Measurements from ENCODE around the genes CETN3, POU5F2 and SLF1.

DNA sequence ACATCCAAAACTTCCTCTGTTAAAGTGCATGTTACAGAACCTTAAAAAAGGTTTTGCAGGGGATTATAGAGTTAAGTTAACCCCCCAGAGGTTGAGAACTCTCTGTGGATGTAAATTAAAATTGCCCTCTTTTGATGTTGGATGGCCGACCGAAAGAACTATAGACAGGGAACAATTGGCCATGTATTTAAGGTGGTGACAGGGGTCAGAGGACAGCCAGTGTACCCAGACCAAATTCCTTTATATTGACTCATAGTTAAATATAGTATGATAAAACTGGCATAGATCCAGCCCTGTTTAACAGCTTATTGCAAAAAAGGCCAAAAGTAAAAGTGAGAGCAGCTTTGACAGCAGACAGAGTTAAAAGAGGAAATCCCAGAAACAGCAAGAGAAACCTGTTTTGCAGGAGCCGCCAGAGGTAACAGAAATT lies 156.6 kb upstream of the COX7C start:
- PRO-cap, result no peak

- PRO-cap, result no peak
Measured at GRCh38 chr5:86568795-86569070, 49.0 kb upstream of the COX7C start.

- PRO-cap, result no peak
Measured at GRCh38 chr5:87371505-87372239, 41.1 kb downstream of the CCNH start.

GRCh38 chr5:87373799-87374436 lies 38.8 kb downstream of the CCNH start:
- PRO-cap, result no peak

- PRO-cap, result no peak
Measured at GRCh38 chr5:87770391-87771144, 357.8 kb upstream of the CCNH start.

- PRO-cap, result no peak
Measured at GRCh38 chr5:87899357-87899811, 369.3 kb downstream of the TMEM161B start.

- PRO-cap, result no peak
Measured at GRCh38 chr5:88778602-88779054, 104.4 kb downstream of the MEF2C start.

DNA sequence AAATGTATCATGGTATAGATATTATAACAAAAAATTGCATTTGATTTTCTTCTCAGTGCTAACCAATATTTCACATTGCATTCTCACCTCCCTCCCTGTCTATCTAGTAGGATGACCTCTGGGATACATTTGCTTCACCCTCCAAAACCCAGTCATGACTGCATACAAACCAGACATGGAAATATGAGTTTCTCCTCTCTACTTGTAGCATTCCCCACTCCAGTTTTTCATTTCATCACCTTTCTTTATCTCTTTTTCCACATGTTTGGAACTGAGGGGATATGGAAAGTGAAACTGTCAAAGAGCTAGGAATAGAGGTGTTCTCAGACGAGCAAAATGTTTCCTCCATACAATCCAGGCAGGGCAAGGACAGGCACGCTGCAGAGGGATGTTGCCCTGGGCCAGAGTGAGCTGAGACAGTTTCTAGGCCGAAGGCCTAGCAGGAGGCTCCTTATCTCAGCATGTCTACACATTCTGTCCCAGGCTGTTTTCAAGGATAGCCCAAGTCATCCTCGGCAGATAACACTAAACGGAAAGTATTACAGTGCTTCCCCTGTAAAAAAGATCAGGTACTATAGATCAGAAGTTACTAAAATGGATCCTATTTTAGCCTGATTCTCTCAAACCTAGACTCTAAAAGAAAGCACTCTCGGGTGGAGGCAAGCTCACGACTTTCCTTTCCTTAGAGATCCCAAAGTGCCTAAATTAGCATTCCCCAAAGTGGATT lies 46.6 kb downstream of the MEF2C start:
- PRO-cap, result unidirectional peak, plus-strand start at position 348 of the sequence

- PRO-cap, result no peak
Measured at GRCh38 chr5:88889625-88890269, 6.8 kb upstream of the MEF2C start.

- PRO-cap, result no peak
Measured at GRCh38 chr5:89467476-89467813, 584.5 kb upstream of the MEF2C start.

GRCh38 chr5:90408946-90409884 lies at the start of gene CETN3:
TSS of gene CETN3 (minus strand) at chr5:90409756.
- PRO-cap, result bidirectional peak, plus-strand start at chr5:90409444, minus-strand start at chr5:90409308; unidirectional peak, minus-strand start at chr5:90409662; bidirectional peak, plus-strand start at chr5:90410101, minus-strand start at chr5:90409753

DNA sequence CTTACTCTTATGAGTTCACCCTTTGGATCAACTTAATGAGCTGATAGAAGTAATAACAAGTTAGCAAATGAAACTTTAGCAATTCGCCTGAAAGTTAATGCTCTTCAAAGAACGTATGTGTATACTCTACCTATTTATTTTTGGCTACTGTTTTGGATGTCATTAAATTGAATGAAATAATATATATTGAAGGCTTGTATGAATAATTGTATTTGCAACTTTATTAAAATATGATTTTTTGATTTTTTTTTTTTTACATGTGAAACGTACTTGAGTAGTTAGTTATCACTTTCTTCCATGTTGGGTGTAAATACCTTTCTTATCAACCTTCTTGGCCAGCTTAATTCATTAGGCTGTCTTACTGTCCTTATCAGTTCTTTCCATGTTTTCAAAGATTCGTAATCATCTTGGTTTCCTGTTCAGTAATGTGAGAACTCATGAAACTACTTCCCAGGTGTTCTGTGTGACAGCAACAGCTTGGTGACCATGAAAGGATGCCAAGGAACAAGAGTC lies 99.9 kb downstream of the ADGRV1 start:
- PRO-cap, result no peak

GRCh38 chr5:91279292-91279695 lies 103.8 kb downstream of the ARRDC3 start:
- PRO-cap, result no peak

GRCh38 chr5:91378698-91379465 lies 4.2 kb downstream of the ARRDC3 start:
- PRO-cap, result unidirectional peak, plus-strand start at chr5:91379081

DNA sequence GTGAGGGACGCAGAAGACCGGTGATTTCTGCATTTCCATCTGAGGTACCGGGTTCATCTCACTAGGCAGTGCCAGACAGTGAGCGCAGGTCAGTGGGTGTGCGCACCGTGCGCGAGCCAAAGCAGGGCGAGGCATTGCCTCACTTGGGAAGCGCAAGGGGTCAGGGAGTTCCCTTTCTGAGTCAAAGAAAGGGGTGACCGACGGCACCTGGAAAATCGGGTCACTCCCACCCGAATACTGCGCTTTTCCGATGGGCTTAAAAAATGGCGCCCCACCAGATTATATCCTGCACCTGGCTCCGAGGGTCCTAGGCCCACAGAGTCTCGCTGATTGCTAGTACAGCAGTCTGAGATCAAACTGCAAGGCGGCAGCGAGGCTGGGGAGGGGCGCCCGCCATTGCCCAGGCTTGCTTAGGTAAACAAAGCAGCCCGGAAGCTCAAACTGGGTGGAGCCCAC lies 369.8 kb upstream of the NR2F1 start:
- PRO-cap, result no peak

- PRO-cap, result no peak
Measured at GRCh38 chr5:93587917-93588594, 5.0 kb downstream of the NR2F1 start.

DNA sequence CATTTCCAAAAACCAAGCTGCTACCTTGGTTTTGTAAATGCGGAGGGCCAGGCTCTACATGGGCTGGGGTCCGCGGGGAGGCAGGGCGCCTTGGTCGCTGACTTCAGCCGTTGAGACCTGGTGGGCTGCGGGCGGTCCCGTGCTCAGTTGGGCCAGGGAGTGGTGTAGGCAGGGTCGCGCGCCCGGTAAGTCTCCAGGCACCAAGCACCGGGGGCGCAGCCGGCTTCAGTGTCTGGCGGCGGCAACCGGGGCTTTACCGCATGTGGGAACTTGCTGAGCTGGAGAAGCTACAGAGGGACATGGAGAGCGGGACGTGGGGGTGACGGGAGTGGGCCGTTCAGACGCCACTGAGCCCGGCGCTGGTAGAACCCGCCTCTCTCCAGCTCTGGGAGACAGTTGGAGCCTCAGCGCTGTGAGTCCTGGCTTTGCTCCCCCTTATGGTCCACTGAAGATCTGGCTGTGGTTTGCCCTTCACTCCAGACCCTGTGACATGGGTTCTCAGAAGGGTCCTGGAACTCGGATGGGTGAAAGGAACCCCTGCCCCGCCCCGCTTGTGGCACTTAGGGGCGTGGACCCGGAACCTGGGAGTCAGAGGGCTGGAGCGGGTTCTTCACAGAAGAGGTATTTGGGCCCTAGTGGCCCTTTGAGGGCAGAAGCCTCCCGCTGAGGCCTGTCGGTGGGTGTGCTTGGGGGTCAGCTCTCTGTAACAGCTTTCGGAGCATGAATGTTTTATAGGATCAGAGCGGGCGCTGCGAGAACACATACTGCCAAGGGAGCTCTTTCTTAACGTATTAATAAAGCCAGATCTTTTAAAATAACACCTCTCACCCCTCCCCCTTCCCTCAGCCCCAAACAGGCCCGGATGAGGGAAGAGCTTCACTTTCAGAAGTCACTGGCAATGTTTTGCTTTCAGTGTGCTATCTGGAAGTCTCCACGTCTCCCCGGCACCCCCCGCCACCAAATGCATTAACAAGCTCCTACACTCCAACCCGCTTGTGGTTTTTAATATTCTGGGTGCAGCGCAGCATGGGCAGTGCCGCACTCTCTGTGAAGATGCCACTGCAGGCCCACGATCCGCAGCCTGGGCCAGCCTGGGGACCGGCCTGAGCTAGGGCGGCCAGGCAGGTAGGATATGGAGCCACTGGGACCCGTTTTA lies 12.1 kb downstream of the NR2F1 start:
- PRO-cap, result no peak

DNA sequence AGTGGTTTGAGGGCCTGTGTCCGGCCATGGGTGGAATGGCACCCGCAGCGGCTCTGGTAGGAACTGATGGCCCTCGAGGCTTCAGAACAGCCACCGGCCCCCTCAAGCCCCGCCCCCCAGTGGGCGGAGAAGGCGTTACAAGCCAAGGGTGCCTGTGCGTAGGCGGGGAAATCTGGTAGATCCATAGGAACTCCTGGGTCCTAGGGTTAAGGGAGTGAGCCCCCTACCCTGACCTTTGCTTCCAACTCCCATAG lies at the start of gene POU5F2:
TSS of gene POU5F2 (minus strand) at position 65 of the 254 bp plus-strand sequence.
- PRO-cap, result no peak

GRCh38 chr5:94618423-94619505 lies at the start of gene SLF1:
TSS of gene SLF1 (plus strand) at chr5:94618669.
- PRO-cap, result bidirectional peak, plus-strand start at chr5:94618669, minus-strand start at chr5:94618604

GRCh38 chr5:94793188-94793810 lies 174.8 kb downstream of the SLF1 start:
- PRO-cap, result no peak